Pericardium fibroblast (primary cell): ENCODE data around the genes CD248, PELI3, ZDHHC24 and RBM4.

GRCh38 chr11:66054998-66055850 is 3.1 kb downstream of the SF3B2 start:
- RAMPAGE, long total RNA, result no peak

GRCh38 chr11:66222406-66223234 is 34.9 kb upstream of the KLC2 start:
- RAMPAGE, long total RNA, result no peak

GRCh38 chr11:66267691-66268504 is 541 bp upstream of the RAB1B start:
- RAMPAGE, long total RNA, result no peak

- RAMPAGE, long total RNA, result no peak
Observed at GRCh38 chr11:66276147-66276761, 1.7 kb upstream of the CNIH2 start.

DNA sequence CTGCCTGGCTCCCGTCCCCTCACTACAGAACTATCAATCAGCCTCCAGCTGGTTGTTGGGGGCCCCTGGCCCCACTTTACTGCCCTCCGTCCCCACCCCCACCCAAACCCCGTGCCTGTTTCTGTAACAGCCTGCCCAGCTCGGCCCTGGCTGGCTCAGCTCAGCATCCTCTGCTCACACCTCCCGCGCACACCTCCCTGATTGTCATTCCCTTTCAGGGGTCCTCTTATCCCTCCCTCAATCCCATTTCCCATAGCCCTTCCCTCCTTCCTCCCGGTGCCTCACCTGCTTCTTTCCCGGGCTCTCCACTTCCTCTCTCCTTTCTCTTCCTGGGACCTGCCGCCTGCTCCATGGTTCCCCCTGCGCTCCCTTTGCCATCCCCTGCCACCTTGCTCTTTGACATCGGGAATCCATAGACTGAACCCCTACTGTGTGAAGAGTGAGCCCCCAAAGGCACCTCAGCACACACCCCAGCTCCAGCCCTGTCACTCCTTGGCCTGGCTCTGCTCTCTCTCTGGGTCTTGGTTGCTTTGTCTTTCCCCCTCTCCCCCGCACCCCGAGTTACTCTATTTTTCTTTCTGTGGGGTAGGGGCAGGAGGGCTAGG is 1.5 kb downstream of the CNIH2 start:
- RAMPAGE, long total RNA, result no peak

- RAMPAGE, long total RNA, result no peak
Observed at GRCh38 chr11:66312753-66313688, 3.8 kb downstream of the CD248 start.

DNA sequence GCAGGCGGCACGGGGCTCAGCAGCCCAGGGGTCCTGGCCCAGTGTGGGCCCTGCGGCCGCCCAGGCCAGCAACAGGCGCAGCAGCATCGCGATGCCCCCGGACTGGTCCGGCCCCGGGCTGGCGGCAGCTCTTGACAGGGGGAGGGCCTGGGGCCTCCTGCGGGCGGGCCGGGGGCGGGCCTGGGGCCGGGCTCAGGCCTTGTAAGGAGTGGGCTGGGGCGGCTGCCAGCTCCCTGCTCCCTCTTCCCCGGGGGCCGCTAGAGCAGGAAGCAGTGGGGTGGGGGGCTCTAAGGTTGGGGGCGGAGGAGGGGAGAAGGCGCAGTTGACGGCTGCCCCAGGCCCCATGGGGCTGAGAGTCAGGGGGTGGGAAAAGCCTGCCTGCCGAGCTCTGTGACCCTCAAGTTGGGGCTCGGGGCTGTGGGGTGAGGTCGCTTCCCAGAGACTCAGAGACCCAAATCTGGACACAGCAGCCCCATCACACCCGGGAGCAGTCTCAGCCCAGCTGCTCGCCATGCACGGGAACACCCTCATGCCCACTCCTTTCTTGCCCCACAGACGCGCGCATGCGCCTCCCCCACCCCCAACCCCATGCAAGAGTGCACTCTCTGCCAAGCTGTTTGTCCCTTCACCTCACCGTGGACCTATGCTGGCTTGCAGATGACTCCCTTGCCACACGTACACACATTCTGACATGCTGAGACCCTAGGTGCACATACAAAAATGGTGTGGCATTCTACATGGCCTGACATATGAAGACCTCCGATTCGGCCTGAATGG is at the start of gene CD248:
CD248 (minus strand) TSS at position 104 of the 777 bp plus-strand sequence.
- RAMPAGE, long total RNA, result no peak

DNA sequence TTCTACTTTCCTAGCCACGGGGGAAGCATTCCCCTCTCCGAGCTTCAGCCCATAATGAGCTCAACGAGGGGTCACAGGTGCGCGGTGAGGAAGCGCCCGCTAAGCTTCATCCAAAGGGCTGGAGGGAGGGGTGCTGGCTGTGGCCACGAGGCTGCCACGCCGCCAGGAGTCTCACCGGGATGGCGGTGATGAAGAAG is 593 bp downstream of the SLC29A2 start:
- RAMPAGE, long total RNA, result no peak

DNA sequence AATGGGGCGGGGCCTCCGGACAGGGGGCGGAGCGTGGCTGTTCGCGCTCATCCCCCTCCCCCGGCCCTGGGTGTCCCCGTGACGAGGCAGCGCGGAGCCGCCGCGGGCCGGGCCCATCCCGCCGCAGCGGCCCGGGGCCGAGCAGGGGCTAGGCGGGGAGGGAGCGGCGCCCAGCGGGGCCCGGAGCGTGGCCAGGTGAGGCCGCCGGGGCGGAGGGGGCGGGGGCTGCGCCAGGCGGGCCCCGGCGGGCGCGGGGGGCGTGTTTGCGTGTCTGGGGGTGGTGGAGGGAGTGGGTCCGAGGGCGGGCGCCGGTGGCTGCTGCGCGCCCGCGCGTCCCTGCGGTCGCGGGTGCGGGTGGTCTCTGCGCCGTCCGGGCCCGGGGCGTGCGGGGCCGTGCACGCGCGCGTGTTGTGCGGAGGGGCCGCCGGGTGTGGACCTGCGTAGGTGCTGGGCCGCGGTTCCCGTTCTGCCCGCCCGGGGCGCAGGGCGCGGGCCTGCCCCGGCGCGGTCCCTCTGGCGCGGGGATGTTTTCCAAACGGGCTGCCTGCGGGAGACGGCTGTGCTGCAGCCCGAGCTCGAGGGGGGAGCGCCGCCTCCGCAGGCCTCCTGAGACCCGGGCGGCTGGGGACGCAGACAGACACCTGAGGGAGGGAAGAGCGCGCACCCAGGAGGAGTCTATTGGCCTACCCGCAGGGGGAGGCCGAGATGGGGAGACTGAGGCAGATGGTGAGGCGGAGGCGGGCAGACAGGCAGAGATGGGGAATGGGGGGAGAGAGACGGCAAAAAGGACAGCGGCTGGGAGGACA is at the start of gene PELI3:
PELI3 (plus strand) TSS at position 73 of the 806 bp plus-strand sequence.
- RAMPAGE, long total RNA, result no peak

- RAMPAGE, long total RNA, result no peak
Observed at GRCh38 chr11:66539209-66539686, 6.6 kb downstream of the ZDHHC24 start.

DNA sequence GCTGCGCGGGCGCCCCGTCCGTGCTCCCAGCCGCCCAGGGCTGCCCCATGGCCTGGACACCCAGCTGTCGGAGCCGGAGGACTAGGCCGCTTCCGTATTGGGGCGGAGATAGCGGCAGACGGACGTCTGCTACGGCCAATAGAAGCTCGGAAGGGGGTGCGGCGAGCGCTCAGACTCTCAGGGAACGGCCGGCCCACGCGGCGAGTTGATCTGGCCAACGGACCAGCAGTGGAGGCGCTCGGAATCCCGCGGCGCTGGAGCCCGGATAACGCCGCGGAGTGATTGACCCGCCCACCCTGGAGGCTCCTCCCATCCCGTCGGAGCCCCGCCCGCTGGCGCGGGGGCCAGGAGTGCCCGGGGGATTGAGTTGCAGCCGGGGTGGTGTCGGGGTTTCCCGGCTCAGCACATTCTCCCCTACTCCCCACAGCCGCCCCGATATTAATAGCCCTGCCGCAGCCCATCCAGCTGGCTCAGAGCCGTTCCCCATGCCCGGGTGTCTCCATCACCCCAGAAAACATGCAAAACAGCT is at the start of gene ZDHHC24:
ZDHHC24 (minus strand) TSS at position 94 of the 529 bp plus-strand sequence.
- RAMPAGE, long total RNA, result no peak

GRCh38 chr11:66569935-66570904 is 1.8 kb upstream of the CTSF start:
- RAMPAGE, long total RNA, result no peak

GRCh38 chr11:66626327-66627395 is 10.2 kb downstream of the RBM14 start:
- RAMPAGE, long total RNA, result no peak

- RAMPAGE, long total RNA, result start-site peak on the plus strand at chr11:66638654-66638710, 628 and 163 reads in 2 replicates
Observed at GRCh38 chr11:66638563-66639332, at the start of gene RBM4. RBM4 (plus strand) TSS chr11:66638703.

GRCh38 chr11:66639333-66640517 is 1.2 kb downstream of the RBM4 start:
- RAMPAGE, long total RNA, result no peak

DNA sequence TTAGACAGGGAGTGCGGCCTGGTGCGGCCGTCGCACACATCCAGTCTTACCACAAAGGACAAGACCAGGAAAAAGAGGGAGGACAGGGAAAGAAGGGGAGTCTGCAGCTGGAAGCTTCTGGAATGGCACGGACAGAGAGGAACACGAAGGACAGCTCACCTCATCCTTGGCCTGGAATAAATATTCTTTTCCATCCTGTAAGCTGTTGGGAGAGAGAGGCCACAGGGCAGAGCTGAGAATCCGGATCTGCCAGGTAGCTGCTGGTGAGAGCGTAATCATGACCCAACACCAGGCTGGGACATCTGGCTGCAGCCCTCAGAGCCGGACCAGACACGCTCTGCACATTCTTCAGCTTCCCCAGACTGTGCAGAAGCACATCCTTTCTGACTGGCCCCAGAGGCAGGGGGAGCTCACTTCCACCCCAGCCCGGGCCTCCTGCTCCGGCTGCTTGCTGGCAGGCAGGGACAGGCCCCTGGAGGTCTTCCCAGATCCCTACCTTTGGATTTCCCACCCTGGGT is 8.6 kb upstream of the RBM4B start:
- RAMPAGE, long total RNA, result no peak

DNA sequence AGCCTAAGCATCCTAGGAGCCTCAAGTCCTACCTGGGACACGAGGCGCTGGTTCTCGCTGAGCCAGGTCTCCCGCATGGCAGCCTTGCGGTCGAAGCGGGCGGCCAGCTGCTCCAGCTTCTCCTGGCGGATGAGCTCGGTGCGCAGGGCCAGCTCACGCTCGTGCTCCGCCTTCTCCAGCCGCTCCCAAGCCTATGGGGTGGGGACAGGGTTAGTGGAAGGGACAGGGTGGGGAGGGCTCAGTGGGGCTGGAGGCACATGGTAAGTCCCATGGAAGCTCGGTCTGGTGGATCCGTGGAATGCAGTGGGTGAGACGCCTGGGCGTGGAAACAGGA is 20.9 kb downstream of the SPTBN2 start:
- RAMPAGE, long total RNA, result no peak

DNA sequence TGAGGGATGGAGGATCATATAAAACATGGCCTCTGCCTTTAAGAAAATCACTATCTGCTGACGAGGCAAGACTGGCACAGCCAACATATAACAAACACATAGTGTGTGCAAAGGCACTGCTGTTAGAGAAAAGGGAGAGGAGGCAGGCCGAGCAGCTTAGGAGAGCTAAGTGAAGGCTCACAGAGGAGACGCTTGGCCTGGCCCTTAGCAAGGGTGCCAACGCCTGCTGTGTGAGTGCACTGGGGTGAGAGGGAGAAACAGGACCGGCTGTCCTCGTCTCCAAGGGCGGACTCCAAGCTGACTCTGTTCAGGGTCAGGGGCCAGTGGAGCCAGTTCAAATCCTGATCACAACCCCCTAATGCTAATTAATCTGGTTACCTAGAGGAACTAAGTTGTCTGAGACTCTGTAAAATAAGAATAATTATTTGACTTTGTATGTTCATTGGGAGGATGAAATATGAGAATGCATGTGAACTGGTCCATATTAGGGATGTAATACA is 48.3 kb downstream of the LRFN4 start:
- RAMPAGE, long total RNA, result no peak

DNA sequence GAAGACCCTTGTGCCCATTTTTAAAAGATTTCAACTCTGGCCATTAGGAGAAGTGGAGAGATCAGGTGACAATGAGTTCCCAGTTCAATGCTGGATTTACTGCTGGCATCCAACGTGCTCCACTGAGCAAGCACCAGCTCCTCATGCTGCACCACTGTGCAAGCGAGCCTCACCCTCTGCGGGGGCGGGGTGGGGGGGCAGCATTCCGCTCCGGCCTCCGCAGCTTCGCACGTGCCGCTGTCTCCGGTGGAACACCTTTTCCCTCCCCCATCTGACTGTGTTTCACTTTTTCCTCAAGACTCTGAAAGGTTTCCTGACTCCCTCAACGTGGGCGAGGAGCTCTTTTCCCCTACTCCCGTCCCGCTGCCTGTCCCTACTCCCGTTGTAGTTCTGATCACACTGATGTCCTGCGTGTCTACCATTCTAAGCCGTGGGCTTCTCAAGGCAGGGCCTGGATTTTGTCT is 831 bp upstream of the RHOD start:
- RAMPAGE, long total RNA, result no peak

- RAMPAGE, long total RNA, result no peak
Observed at GRCh38 chr11:67062369-67063049, 5.9 kb downstream of the RHOD start.